UCH-1 (cell line): ENCODE data around the genes POLR1B and IL1B.

GRCh38 chr2:111346282-111346940 lies 225.7 kb downstream of the BCL2L11 start:
- RRBS, result no CpG with 5 or more reads among the region's 11 CpGs

GRCh38 chr2:112053894-112054906 lies 869 bp upstream of the TMEM87B start:
- RRBS, result 3% methylated on average over 7 of the region's 71 CpGs

GRCh38 chr2:112139876-112140566 lies 1.8 kb downstream of the FBLN7 start:
- RRBS, result 47% methylated on average over 4 of the region's 45 CpGs

DNA sequence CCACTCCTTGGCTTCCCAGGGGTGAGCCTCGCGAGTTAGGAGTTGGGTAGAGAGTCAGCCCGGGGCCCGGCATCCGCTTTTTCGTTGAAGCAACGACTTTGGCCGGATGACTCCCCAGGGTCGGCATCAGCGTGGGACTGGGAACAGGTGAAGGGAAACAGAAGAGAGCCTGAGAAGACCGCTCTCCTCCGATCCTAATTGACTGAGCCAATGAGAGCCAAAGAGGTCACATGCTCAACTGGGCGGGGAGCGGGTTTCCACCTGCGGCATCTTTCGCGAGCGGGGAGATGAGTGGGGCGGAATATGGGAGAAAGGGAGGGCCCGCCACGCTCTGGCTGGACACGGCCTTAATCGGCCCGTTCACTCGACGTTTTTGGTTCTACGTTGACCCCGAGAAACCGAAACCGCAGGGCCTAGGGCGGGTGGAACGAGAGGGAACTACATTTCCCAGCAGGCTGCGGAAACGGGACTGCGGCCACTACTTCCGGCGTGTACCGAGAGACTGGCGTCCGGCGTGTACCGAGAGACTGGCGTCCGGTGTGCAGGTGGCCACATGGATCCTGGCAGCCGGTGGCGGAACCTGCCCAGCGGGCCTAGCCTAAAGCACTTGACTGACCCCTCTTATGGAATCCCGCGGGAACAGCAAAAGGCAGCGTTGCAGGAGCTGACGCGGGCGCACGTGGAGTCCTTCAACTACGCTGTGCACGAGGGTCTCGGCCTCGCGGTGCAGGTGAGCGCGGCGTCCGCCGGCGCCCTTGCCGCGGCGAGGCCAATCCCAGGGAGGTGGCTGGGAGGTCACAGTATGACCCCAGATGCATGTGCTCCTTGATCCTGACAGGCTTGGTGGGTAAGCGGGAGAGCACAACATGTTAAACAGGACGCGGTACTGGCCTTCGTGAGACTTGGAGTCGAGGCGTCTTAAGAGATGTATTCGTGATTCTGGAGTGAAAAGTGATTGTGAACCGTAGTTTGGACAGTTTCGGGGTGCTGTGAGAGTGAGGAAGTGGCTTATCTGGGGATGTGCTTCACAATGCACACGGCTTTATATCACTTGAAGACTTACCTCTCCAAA lies at the start of gene POLR1B:
Gene POLR1B (plus strand): TSS at position 524 of the 1,072 bp plus-strand sequence.
- RRBS, result 2% methylated on average over 3 of the region's 78 CpGs

GRCh38 chr2:112574876-112575575 lies 9.4 kb upstream of the CHCHD5 start:
- RRBS, result no CpG with 5 or more reads among the region's 17 CpGs

- RRBS, result no CpG with 5 or more reads among the region's 7 CpGs
These were observed 6.4 kb downstream of the CHCHD5 start for GRCh38 chr2:112590577-112591372.

DNA sequence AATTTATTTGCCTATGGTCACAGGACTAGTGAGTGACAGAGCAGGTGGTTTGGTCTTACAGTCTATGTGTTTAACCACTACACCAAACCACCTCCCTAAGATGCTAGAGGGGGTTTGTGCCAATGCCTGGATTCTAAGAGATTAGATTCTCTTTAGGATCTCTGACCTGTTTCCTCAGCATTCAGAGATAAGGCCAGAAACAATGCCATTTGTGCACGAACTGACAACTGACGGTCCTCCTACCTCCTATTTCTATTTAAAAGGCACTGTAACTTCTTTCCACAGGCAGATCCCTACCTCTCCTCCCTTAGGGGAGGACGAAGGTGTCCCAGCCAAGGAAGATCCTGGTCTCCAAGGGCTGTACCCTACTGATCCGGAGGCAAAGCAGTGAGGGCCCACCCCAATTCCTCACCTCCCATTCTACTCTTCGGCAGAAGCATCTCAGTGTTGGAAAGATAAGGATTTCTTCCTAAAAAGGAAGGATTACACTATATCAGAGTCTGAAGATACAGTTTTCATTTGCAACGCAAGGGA lies 2.1 kb upstream of the SLC20A1 start:
- RRBS, result no CpG with 5 or more reads among the region's 6 CpGs

DNA sequence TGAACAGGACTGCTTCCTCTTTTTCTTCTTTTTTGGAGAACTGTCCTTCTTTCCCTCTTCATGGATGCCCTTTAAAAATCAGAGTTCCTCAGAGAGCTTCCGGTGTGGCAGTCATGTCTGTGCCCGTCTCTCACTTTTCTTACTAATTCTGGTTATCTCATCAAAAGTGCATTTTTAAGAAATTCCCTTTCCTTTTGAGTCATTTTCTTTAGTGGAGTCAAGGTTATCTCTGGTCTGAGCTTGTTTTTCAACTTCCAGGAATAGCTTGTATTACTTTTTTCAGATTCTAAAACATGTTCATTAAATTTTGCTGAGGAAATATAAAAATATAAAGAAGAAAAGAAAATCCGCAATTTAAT lies 9.3 kb upstream of the IL1A start:
- RRBS, result no CpG with 5 or more reads among the region's 3 CpGs

GRCh38 chr2:112817845-112818682 lies 18.5 kb downstream of the IL1B start:
- RRBS, result no CpG with 5 or more reads among the region's 2 CpGs

DNA sequence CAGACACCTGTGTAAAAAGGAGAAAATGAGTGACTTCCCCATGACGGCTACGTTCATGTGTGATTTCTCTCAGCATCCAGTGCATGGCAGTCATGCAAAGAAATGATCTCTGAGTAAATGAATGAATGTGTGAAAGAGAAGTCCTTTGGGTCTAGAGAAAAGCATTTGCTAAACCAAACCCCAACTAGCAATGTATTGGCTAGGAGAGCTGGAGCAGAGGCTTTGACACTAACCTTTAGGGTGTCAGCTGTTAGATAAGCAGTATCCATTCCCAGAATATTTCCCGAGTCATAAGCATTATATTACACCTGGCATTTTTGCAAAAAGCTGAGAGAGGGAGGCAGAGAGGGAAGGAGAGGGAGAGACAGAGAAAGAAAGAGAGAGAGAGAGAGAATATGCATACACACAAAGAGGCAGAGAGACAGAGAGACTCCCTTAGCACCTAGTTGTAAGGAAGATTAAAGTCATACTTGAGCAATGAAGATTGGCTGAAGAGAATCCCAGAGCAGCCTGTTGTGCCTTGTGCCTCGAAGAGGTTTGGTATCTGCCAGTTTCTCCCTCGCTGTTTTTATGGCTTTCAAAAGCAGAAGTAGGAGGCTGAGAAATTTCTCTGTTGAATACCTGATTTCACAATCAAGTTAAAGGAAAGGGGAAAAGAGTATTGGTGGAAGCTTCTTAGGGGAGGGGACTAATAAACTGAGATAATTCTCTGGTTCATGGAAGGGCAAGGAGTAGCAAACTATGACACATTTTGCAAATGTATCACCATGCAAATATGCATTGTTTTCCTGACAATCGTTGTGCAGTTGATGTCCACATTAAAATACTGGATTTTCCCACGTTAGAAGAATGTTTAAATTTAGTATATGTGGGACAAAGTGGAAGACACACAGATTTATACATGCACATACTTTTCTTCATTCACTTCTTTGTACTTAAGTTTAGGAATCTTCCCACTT lies at the start of gene IL1B:
Gene IL1B (minus strand): TSS at position 542 of the 959 bp plus-strand sequence.
- RRBS, result no CpG with 5 or more reads among the region's 7 CpGs

GRCh38 chr2:112995319-112995579 lies 10.0 kb upstream of the IL36A start:
- RRBS, result no CpG with 5 or more reads among the region's 8 CpGs

DNA sequence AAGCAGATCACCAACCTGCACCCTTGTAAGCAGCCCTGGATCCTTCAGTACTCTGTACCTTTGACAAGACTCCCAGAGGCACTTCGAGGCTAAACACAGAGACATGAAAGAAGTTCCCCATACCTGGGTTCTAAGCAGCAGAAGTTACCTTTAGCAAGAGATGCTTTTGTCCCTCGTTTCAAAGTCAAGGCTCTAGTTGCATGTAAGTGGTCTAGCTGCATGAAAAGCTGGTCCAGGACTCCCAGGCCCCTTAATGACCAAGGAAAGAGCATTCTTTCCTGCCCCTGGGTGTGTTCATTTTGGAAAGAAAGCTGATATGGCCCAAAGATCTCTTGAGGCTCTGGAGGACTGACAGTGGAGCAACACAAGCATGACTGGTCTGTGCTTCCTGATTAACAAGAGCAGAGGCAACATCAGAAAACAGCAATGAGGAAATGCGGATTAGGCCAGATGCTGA lies 20.1 kb downstream of the IL36B start:
- RRBS, result no CpG with 5 or more reads among the region's 3 CpGs

DNA sequence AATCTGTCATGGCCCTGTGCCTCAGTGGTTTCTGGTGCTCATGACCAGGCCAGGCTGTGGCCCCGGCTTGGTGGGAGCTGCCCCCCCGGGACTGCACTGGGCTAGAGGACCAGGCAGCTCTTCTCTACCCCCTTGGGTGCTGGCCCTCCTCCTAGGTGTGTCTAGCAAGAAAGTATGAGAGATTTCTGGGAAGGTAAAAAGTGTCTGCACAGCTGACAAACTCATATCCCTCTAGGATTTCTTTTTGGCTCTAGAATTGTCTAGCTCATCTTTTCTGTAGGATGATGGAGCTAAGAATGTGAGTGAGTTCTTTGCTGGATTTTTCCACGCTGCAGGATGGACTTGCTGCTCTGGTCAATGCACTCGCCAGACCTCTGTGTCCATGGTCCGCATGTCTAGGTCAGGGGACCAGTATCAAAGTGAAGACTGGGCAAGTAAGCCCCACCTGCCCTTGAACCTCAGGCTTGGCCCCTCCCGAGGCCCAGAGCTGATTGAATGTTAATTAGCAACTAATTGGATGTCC lies 15.8 kb upstream of the PSD4 start:
- RRBS, result no CpG with 5 or more reads among the region's 6 CpGs

- RRBS, result no CpG with 5 or more reads among the region's 15 CpGs
These were observed 8.7 kb upstream of the PSD4 start for GRCh38 chr2:113164782-113165793.

GRCh38 chr2:113265427-113266676 lies 12.9 kb downstream of the PAX8 start:
- RRBS, result no CpG with 5 or more reads among the region's 8 CpGs

DNA sequence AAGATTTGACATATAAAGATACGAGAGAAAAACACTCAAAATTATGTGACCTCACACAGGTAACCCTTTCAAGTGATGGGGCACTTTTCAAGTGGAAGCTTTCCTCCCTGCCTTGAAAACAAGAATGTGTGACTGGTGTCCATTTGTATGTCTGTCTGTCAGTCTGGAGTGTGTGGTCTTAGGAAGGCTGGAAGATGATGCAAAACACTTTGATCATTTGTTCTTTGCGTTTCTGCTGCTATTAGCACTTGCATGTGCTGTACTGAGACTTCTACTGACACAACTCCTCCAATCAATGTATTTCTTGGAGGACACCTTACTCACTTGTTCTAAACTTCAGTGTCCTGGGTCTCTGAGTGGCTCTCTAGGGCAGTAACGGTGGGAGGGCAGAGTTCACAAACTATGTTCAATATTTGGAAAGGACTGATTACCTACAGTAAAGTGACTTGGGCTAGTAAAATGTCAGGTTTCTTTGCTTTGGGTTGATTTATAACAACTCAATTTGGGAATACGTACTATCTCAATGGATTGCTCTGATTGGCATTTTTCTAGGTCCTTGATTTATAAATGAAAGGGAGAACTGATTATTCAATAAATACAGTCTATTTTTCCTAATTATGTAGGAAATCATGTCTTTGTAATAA lies 49.3 kb upstream of the PAX8 start:
- RRBS, result no CpG with 5 or more reads among the region's 4 CpGs

- RRBS, result no CpG with 5 or more reads among the region's 30 CpGs
These were observed 4.4 kb downstream of the FOXD4L1 start for GRCh38 chr2:113502941-113503287.

GRCh38 chr2:113602020-113602431 lies 25.0 kb upstream of the RABL2A start:
- RRBS, result 99% methylated on average over 11 of the region's 42 CpGs

DNA sequence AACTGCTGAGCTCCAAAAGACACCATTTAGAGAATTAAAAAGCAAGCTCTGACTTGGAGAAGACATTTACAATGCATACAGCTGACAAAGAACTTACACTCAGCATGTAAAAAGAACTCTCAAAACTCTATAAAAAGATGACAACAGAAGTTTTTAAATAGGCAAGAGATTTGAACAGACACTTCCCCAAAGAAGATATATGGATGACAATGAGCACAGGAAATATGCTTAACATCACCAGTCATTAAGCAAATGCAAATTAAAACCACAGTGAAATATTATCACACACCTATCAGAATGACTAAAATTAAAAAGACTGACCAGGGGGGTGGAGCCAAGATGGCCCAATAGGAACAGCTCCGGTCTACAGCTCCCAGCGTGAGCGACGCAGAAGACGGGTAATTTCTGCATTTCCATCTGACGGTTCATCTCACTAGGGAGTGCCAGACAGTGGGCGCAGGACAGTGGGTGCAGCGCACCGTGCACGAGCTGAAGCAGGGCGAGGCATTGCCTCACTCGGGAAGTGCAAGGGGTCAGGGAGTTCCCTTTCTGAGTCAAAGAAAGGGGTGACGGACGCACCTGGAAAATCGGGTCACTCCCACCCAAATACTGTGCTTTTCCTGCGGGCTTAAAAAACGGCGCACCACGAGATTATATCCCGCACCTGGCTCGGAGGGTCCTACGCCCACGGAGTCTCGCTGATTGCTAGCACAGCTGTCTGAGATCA lies 28.9 kb downstream of the RABL2A start:
- RRBS, result no CpG with 5 or more reads among the region's 24 CpGs